Subcutaneous preadipocyte (primary cell): ENCODE measurements around a stretch of chr7.

DNA sequence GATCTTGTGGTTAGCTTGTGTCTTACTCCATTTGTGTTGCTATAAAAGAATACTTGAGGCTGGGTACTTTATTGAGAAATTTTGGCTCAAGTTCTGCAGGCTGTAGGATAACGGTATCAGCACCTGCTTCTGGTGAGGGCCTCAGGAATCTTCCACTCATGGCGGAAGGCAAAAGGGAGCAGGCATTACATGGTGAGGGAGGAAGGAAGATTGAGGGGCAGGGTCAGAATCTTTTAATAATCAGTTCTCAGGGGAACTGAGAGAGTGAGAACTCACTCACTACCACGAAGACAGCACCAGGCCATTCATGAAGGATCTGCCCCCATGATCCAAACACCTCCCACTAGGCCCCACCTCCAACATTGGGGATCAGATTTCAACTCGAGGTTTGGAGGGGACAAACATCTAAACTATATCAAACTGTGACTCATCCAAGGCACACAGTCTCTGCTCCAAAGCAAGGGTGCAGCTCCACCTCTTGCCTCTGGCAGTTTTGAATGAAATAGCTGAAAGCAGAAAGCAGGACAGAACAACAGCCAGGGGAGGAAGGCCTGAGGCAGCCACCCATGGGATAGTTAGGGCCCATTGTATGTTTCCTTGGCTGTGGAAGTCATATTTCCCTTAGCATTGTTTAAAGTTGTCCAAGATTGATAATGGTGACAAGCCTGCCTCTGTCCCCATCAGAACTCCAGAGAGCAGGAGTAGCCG lies 129.6 kb downstream of the EVX1 start:
- CAGE, long polyA plus RNA = no peak

- CAGE, long polyA plus RNA = no peak
These were observed 178.1 kb downstream of the EVX1 start for GRCh38 chr7:27420647-27421157.

DNA sequence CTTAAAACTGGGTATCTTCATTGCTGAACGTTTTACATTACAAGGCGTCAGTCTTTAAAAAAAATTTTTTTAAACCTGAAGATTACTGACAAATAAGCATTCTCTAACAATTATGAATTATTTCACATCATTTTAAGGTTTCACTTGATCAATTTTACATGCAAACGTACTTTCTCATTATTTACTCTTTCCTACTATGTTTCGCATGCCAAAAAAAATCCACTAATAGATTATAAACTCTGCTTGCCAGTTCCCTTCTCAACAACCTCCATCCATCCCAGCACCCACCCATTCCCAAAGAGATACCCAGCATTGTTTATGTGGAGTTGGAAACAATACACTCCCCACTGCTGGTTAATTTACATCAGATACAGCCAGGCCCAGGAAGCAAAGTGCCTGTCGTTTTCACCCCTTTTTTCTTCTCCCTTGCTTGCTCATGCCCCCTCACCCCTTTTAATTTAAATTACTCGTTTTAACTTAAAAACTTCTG lies 60.0 kb downstream of the HIBADH start:
- CAGE, long polyA plus RNA = no peak

DNA sequence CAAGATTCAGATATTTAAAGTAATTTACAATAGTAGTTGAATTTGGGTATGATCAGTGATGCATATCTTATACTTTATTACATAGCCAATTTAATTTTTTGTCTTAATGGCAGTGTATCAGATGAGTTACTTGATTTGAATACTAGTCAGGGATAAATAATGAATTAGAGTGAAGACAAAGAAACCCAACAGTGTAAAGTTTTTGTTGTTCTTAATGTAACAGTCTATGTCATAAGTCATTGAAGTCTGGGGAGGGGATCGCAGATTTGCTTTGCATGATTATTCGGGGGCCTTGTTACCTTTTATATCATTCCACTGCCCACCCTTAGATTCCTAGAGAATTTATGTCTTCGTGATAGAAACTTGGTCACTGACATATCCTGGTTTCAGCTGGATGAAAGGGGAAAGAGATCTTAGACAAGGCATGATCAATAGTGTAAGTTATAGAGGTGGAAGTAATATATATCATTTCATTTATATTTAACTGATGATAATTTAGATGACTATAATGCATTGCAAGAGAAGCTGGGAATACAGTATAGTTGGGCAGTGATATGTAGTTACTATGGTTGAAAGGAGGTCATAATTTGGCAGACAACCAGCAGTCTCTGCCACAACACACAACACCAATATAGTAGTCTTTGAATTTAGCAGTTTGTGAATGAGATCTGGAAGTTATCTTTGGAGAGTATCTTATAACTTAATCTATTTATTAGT lies 39.7 kb downstream of the TAX1BP1 start:
- CAGE, long polyA plus RNA = no peak

DNA sequence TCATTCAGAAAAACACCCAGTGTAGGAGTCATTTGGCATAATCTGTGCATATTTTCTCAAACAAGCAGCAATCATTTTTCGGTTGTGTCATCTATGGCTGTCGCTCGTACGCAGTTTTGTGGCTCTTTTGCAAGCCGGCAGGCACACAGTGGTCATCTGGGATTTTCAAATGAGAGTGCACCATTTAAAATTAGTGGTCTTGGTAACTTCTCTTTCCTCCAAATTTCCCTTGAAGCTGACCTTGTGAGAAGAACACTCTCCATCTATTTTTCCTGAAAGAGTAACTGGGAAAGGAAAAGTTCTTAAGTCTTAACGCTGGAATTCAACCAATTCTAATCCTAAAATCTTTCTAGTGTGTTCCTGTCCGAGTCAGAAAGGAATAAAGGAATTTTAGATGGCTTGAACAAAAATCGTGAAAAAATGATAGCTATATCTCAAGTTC lies 20.0 kb downstream of the CREB5 start:
- CAGE, long polyA plus RNA = no peak

DNA sequence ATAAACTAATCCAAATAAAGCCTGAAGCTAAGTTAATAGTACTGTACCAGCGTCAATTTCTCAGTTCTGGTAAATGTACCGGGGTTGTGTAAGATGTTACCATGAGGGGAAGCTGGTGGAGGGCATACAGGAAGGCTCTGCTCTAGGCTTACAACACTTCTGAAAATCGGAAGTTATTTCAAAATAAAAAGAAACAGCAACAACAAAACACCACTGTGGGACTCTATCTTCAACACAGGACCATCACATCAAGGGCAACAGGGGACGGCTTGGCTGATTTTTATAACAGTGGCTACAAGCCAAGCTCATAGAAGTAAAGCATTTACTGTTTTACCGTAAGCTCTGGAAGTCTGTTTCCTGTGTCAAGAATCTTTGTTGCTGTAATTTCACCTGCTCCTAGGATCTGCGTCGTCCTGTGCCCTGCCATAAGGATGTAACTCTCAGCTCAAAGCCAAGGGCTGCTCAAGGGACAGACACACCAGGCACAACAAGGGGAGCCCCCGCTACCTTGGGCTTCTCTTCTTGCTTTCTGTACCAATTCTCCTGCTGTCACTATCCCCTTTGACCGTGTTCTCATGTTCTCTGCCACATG lies 257.2 kb downstream of the CREB5 start:
- CAGE, long polyA plus RNA = no peak

- CAGE, long polyA plus RNA = no peak
These were observed 249.9 kb downstream of the TRIL start for GRCh38 chr7:28708116-28708703.

DNA sequence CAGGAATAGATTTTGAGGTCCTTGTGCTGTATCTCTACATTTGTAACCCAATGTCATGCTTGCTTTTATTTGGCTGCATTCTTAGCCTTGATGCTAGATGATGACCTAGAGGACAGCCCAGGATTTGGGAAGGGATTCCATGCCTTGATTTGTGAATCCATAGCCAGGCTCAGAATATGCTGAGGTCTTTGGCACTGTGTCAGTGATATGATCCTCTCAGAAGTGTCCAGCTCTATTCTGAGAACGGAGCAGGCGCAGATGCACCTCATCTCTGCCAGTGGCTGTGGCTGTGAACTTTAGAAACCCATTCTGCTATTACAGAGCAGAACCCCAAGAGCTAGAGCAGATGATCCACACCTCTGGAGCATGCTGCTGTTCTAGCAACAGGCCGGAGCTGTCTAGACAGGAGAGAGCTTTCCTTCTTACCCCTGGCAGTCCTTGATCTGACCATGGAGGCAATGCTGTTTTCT lies 212.8 kb downstream of the TRIL start:
- CAGE, long polyA plus RNA = no peak

- CAGE, long polyA plus RNA = no peak
These were observed 4.2 kb upstream of the CHN2 start for GRCh38 chr7:29190321-29190835.

- CAGE, long polyA plus RNA = no peak
These were observed 54.4 kb downstream of the CHN2 start for GRCh38 chr7:29248907-29249463.

- CAGE, long polyA plus RNA = no peak
These were observed 94.0 kb downstream of the CHN2 start for GRCh38 chr7:29288418-29289128.

- CAGE, long polyA plus RNA = no peak
These were observed 181.6 kb downstream of the CHN2 start for GRCh38 chr7:29375866-29376804.

GRCh38 chr7:29479315-29480437 lies 84.0 kb upstream of the PRR15 start:
- CAGE, long polyA plus RNA = no peak

GRCh38 chr7:29483285-29483952 lies 80.2 kb upstream of the PRR15 start:
- CAGE, long polyA plus RNA = no peak

GRCh38 chr7:29842917-29843549 lies 36.7 kb downstream of the WIPF3 start:
- CAGE, long polyA plus RNA = no peak

GRCh38 chr7:30137069-30137528 lies 2.3 kb downstream of the MTURN start:
- CAGE, long polyA plus RNA = no peak

DNA sequence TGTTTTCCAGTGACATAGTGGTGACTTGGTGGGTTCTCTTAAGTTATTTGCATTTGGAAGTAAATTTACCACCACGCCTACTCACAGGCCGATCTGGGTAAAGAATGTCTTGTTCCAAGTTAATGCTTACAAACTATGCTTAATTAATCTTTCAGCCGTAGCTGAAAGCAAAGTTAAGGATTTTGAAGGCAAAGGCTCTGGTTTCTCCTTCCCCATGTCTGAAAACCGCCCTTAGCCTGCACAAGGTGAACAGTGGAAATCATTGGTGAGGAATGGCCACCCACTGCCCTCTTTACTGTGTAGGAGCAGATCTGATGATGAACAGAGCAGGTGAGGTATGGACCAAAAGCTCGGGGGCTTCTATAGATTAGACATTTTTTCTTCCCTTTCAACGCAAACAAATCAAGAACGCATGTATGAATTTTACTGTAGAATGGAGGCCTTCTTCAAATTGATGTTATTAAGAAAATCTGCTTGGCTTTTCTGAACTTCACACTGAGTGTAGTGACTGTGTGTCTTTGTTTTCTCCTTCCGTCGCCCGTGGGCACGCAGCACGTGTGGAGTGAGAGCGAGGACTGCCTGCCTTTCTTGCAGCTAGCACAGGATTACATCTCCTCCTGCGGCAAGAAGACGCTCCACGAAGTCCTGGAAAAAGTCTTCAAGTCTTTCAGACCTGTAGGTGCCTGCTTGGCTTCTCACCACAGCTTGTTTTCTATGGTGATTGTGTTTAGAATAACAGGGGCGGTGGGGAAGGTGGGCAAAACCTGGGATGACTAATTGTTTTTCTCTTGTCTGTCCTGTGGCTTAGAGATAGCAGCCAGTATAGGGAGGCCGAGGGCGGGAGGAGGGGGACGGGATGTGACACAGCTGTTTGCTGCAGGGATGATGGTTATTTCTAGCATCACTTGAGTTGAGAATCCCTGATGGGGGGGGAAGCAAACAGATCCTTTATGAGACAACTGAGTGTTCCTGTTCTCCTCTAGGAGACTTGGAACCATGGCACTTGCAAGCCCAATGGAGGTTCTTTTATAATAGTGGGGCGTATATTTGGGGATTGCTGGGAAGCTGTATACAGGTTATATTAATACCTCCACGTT lies 11.2 kb downstream of the MTURN start:
- CAGE, long polyA plus RNA = no peak

DNA sequence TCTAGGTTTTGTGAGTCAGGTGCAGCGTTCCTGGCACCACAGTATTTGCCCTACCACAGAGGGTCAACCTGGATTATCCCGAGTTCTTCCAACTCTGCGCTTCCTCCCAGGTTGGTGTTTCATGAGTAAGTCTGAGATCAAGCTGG lies 502 bp upstream of the ZNRF2 start:
- CAGE, long polyA plus RNA = no peak

DNA sequence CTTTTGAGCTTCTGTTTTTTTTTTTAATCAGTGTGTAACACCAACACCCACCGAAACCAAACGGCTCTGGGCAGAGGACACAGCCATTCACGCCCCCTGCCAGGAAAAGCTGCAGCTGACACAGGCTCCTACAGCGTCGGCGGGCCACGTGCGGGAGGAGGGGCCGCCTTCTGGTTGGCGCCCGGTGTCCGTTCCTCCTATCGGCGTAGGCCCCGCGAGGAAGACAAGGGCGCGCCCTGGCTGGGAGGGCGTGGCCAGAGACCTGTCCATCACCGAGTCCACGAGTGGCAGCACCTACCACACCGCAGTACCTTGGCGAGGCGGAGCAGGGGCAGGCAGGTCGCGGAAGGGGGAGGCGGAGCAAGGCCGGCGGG lies 242 bp upstream of the ZNRF2 start:
- CAGE, long polyA plus RNA = no peak

- CAGE, long polyA plus RNA = no peak
These were observed 1.0 kb downstream of the ZNRF2 start for GRCh38 chr7:30285475-30285735.